SJCRH30 (cell line): ENCODE measurements around the gene SGSH.

GRCh38 chr17:80104268-80105059, 3.1 kb downstream of the GAA start:
- RAMPAGE, long total RNA = no peak

GRCh38 chr17:80145706-80146765, 892 bp downstream of the EIF4A3 start:
- RAMPAGE, long total RNA = no peak

- RAMPAGE, long total RNA = no peak
Observed at GRCh38 chr17:80202101-80202477, 18.0 kb downstream of the SGSH start.

- RAMPAGE, long total RNA = no peak
Observed at GRCh38 chr17:80210324-80211648, 9.3 kb downstream of the SGSH start.

DNA sequence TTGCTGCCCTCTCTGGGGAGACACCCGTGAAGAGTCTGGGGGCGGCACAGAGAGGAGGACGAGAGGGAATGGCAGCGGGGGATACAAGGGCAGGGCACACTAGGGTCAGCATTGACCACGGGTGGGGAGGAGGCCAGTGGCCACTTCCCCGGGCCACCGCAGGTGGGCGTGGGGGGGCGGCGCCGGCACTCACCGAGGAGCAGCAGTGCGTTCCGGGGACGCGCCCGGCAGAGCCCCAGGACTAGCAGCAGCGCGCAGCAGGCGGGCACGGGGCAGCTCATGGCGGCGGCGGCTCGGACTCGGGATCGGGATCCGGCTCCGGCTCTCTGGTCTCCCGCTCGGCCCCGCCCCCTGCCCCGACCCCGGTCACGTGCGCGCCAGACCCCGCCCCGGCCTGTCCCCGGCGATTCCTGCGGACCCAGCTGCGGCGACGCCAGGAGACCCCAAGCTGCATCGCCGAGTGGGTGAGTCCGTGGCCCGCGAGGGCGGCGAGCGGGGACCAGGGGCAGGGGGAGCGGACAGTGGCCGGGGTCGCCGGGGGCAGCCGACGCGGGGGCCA, at the start of gene SGSH:
TSS of gene SGSH (minus strand) at position 301 of the 559 bp plus-strand sequence.
- RAMPAGE, long total RNA = no peak

GRCh38 chr17:80289433-80290092, 28.9 kb downstream of the RNF213 start:
- RAMPAGE, long total RNA = no peak

- RAMPAGE, long total RNA = no peak
Observed at GRCh38 chr17:80389390-80389980, 25.5 kb upstream of the ENDOV start.

GRCh38 chr17:80477008-80477431, 613 bp upstream of the NPTX1 start:
- RAMPAGE, long total RNA = no peak

DNA sequence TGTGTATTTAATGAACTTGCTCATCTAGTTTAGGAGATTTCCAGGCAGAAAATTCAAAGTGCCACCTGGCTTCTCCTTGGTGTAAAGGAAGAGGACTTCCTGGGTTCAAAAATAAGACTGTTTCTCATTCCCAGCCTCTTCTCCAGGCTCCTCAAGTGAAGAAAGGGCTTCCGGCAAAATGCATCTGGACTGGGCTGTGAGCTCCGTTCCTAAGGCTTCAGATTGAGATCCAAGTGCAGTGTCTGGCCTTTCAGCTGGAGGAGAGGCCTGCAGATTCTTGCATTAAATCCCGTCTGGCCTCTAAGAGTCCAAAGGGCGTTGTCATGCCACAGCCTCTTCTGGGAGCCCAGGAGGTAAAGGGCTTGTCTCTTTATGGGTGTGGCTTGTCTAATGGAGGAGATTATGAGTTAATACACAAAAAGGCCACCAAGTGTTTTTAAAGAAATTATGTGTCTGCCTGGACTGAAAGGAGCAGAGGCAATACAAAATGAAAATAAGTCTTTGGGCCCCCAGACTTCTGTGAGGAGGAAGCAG, 55.3 kb downstream of the RPTOR start:
- RAMPAGE, long total RNA = no peak

GRCh38 chr17:80739214-80739789, 194.7 kb downstream of the RPTOR start:
- RAMPAGE, long total RNA = no peak

GRCh38 chr17:80826780-80827553, 164.7 kb upstream of the CHMP6 start:
- RAMPAGE, long total RNA = no peak

- RAMPAGE, long total RNA = no peak
Observed at GRCh38 chr17:80876846-80877629, 114.6 kb upstream of the CHMP6 start.

DNA sequence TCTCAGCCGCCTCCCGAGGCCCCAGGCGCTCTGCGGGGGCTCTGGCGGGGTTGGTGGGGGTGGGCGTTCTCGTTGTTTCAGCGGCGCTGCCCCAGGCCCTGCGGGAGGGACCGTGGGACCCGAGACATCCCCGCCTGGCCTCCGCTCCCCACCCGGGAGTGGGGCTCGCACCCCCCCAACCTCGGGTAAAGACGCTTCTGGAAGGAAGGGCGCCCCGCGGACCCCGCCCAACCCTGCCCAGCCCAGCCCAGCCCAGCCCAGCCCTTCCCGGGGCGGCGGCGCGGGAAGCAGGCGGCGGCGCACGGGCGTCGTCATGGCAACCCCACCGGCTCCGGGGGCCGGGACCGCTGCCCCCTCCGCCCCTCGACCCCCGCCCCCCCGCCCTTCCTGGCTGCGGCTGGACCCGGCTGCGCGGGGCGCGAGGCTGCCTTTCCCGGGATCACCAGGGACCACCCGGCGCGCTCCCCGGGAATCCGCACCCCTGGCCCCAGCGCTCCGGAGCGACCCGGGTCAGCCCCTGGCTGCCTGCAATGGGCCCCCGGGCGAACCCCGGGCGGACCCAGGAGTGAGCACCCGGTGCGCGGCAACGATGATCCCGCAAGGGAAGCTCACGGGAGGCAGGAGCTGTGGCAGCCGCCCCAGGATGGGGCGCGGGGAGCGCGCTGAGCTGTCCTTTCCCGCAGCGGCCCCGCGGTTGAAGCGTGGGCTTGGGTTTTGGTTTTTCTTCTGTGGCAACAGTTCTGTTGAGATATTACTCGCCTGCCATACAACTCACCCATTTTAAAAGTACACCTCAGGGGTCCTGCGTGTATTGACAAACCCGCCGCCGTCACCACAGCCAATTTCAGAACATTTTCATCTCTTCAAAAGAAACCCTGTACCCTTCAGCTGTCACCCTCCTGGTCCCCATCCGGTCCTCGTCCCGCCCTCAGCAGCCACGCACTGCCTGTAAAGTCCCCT, 12.6 kb downstream of the CHMP6 start:
- RAMPAGE, long total RNA = no peak

DNA sequence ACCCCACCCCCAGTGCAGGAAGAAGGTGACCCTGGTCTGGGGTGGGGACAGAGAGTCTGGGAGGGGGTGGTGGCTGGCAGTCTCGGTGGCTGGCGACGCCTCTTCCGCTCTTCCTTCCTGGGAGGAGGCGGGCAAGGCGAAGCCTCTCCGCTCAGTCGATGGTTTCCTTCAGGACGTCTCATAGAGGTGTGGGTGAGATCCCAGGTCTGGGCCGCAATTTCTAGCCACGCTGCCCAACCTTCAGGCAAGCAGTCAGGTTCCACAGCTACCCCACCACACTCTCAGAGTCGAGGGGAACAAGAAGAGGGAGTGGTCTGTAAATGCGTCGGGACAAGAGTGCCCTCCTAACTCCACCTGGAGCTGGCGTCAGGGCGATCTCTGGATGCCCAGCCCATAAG, 2.8 kb upstream of the BAIAP2 start:
- RAMPAGE, long total RNA = no peak

DNA sequence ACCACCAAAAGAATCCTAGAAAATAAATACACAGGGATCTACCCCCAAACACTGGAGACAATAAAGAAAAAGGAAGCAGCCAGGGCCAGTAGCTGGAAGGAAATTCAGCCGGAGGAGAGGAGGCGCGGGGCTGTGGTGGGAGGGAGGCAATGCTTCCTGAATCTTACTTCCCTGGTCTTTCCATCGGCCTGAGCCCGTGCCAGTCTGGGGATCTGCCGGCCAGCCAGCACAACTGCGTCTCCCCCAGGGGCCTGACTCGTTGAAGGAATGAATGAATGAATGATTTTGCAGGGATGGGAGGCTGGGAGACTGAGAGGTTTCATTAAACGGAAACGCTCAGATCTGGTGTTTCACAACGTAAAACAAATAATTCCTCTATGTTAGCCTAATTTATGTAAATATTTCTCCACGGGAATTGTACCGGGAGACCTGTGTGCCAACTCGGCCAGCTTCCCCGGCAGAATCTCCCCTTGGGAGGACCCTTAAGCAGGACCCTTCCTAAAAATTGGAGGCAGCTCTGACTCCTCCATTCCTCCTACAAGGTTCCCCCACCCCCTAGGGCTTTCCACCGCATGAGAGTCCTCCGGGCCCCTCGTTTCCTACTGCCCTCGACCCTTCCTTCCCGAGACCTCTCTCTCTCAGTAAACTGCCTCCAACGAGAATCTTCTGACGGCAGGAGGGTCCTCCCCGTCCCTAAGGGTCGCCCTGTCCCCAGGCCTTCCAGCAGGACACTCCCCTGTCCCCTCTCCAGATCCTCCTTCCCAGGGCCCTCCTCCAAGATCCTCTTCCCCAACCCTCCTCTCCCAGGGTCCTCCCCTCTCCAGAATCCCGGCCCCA, 1.2 kb upstream of the BAIAP2 start:
- RAMPAGE, long total RNA = no peak

GRCh38 chr17:81049917-81051079, 15.3 kb downstream of the BAIAP2 start:
- RAMPAGE, long total RNA = no peak

DNA sequence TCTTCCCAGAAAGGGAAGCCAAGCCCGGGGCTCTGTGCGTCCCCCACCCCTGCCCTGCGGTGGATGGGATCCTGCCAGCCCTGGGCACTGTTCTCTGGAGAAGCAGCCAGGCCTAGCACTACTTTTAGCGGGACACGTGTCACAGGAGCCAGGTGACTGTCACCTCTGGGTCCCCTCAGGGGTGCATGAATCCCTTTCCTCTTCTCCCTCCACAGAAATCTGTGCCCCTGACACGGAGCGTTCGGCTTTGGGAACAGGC, 47.4 kb downstream of the BAIAP2 start:
- RAMPAGE, long total RNA = no peak

DNA sequence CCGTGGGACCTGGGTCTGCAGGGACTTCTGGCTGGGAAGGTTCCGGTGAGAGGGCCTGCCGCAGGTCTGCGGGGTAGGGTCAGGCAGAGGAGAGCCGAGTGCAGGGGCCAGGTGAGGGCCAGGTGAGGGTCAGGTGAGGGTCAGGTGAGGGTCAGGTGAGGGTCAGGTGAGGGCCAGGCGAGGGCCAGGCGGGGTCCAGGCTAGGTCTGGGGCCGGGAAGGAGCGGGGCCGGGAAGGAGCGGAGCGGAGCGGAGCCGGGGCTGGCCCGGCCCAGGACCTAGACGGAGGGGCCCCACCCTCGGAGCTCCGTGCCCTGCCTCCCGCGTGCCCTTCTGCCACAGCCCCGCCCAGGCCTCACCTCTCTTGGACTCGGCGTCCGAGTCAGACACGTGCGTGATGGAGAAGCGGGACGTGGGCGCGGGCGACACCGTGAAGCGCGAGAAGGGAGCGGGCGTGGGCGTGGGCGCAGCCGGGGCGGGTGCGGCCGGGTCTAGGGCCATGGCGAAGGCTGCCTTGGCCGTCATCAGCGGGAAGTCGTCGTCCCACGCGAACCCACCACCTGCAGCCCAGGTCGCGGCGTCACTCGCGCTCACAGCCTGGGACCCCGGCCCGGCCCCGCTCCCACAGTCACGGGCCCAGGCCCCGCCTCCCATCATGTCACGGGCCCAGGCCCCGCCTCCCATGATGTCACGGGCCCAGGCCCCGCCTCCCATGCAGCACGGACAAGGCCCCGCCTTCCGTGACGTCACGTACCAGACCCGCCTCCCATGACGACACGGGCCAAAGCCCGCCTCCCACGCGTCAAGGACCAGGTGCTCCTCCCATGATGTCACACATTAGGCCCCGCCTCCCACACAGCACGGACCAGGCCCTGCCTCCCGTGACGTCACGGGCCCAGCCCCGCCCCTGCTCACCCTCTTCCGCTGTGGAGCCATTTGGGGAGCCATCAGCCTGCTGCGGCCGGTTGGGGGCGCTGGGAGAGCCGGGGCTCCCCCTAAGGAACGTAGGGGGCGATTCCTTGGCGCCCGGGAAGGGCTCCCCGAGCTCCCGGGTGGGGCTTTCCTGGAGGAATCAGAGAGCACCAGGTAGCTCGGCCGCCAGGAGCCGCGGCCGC, 45.9 kb upstream of the PVALEF start:
- RAMPAGE, long total RNA = no peak

- RAMPAGE, long total RNA = no peak
Observed at GRCh38 chr17:81120136-81120778, 45.0 kb upstream of the PVALEF start.

GRCh38 chr17:81192243-81192942, 26.4 kb upstream of the AATK start:
- RAMPAGE, long total RNA = no peak